GM23248 (cell line): Measurements from ENCODE around the gene LINGO2.

DNA sequence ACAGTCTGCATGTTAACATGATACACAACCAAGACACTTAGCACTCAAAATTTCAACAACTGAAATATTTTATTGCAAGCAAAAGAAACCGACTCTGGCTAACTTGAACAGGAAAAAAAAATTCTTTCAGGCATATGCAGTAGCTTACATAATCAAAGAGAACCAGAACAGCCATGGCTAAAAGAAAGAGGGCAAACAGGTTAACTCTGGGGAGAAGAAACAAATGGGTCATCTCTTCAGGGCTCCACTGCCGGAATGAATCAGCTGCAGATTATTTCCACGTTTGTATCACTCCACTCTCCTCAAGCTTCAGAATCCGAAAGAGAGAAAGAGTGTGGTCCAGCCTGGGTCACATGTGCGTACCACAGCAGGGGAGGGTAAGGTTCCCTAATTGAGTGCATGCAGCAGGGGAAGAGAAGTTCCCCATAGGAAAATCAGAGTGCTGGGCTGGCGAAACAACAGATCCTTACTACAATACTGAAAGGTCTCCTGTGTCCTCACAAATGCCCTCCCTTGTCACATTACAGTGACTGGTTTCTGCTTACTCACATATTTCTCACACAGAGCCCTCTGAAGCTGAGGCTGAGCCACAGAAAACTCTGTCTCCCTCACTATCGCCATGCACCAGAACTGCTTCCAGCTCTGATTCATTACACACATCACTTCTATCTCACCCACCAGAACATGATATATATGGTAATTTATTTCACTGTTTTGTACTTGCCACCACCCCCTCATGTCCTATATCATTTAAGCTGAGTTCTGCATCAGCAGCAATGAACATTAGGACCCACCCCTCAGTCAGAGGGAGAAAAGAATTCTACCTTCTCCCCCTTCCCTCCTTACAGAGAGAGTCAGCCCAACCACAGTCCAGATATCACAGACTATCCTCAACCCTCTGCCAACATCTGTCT, 532.1 kb upstream of the TUSC1 start:
- RAMPAGE, long total RNA, result no peak

GRCh38 chr9:26746648-26747169, 145.9 kb downstream of the CAAP1 start:
- RAMPAGE, long total RNA, result no peak

GRCh38 chr9:27112170-27112825, 3.3 kb downstream of the TEK start:
- RAMPAGE, long total RNA, result no peak

DNA sequence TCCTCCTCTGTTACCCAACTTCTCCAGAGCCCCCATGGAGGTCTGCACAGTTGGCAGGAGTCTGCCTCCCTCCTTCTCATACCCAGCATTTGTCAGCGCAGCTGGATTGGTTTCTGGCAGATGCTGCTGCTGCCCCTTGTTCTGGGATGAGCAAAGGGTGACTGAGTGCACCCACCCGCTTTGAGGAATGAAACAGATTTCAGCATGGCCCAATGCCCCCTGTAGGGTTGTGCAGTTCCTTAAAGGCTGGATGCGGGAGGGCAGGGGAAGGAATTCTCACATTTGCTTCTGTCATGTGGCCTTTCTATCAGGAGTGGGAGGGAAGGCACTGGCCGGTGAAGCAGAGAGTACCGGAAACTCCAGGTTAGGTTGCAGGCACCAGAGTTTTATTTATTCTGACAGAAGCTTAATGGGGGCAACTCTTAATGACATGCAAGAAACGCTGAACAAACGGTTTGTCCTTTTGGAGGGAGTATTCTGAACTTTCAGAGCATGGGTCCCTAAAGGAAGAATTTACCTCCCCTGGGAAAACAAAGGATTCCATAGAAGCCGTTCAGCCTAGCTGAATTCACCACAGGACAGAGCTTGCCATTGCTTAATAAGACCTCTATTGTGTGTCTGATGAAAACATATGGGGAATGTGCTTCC, 44.0 kb upstream of the EQTN start:
- RAMPAGE, long total RNA, result no peak

DNA sequence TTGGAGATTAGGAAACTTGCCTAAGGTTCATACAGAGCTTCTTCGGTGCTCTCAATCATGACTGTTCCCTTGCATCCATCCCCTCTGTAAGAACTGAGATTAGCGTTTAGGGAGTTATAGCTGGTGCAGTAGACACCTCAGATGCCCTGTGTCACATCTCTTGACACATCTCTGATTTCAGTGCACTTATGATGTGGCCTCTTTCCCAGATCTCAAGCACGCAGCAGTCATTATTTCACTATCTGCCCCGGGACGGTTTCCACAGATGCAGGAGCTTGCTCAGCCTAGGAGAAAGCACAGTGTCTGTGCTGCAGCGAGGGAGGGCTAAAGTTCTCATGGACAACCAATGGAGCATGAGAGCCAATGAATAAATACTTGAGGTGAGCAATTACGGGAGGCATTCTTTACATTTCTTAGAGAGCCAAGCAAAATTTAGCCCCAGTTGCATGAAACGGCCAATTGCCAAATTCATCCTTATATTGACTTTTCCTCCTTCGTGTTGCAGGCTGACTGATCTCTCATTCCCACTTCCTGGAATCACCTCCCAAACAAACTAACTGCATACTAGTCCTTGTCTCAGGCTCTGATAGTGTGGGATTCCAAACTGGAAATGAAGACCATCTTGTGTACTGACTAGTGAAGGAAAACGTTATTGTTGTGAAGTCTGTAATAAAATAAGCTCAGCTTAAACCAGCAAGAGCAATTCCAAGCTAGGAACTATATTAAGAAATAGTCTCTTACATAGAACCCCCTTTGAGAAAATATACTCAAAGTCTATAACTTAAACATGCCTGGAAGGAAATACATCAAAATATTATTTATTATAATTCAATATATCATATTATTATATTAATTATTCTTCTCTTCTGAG, 7.5 kb upstream of the MOB3B start:
- RAMPAGE, long total RNA, result no peak

DNA sequence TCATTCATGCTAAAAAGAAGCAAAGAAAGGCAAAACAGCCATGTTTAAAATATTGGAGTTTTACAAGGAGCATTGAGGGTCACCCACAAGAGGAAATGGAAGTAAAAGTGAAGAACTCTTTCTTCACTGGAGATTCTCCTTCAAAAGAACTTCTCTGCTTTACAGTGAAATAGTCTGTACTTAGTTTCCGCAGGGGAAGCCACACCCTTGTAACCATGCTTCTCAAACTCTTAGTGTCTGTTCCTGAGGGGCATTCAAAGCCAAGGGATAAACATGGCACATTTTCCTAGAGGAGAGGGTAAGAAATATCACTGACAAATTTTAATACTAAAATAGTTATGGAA, 8.6 kb downstream of the C9orf72 start:
- RAMPAGE, long total RNA, result no peak

GRCh38 chr9:29211376-29211996, 1.9 kb downstream of the LINGO2 start:
- RAMPAGE, long total RNA, result no peak

GRCh38 chr9:29212953-29214176, at the start of gene LINGO2:
LINGO2 (minus strand) TSS chr9:29213601.
- RAMPAGE, long total RNA, result no peak

DNA sequence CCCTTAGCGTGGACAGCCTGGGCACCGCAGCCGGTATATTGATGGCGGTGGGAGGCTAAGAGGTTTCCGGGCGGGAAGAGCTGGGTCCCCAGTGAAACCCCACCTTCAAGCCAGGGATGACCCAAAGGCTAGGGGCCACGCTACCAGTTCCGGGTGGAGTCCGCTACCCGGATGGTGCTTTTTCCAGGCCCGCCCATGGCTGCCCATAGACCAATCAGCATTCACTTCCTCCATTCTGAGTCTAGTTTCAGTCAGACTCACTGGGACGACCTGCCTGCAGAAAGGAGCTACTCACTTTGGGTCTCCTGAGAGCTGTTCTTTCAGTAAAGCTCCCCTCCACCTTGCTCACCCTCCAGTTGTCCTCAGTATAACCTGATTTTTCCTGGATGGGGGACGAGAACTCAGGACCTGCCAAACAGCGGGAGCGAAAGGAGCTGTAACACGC, 1361.5 kb upstream of the LINGO2 start:
- RAMPAGE, long total RNA, result no peak

GRCh38 chr9:31347126-31347684, 1037.2 kb upstream of the ACO1 start:
- RAMPAGE, long total RNA, result no peak

GRCh38 chr9:32992308-32992753, 9.1 kb downstream of the APTX start:
- RAMPAGE, long total RNA, result no peak

DNA sequence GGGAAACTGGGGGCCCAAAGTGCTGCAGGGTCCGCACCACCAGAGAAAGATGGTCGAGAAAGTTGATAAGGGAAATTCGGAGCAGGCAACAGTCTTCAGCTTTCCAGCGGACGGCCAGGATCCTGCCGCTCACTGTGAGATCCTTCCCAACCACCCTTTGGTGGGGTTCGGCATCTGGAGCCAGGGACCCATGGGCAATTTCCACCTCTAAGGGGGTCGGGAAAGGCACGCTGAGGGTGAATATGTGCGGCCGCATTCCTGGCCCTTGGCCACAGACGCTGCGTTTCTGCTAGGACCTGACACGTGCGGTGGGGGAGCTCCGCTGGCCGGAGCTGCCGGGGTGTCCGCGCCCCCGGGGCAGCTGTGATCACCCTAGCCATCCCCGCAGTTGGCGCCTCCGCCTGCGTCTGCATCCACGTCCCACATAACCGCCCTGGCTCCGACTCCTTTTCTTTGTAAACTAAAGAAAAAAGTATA, 5.3 kb upstream of the DNAJA1 start:
- RAMPAGE, long total RNA, result no peak

DNA sequence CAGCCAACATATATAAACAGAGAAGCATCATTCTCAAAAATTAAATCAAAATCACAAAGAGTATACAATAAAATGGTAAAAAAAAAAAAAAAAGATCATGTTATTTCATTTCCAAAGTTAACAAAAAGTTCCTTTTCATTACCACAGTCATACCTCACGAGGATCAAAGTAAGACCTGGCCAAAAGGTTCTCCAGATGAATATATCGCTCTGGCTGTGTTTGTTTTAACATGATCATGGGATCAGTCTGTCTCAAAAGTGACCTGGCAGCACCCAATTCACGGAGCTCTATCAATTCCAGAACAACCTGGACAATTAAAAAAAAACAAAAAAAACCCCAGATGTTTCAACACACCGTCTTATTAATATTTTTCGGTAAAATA, 4.9 kb downstream of the SMU1 start:
- RAMPAGE, long total RNA, result no peak

- RAMPAGE, long total RNA, result no peak
These were observed 38.9 kb downstream of the B4GALT1 start for GRCh38 chr9:33127945-33128919.

- RAMPAGE, long total RNA, result no peak
These were observed 16.2 kb downstream of the B4GALT1 start for GRCh38 chr9:33150698-33151630.

DNA sequence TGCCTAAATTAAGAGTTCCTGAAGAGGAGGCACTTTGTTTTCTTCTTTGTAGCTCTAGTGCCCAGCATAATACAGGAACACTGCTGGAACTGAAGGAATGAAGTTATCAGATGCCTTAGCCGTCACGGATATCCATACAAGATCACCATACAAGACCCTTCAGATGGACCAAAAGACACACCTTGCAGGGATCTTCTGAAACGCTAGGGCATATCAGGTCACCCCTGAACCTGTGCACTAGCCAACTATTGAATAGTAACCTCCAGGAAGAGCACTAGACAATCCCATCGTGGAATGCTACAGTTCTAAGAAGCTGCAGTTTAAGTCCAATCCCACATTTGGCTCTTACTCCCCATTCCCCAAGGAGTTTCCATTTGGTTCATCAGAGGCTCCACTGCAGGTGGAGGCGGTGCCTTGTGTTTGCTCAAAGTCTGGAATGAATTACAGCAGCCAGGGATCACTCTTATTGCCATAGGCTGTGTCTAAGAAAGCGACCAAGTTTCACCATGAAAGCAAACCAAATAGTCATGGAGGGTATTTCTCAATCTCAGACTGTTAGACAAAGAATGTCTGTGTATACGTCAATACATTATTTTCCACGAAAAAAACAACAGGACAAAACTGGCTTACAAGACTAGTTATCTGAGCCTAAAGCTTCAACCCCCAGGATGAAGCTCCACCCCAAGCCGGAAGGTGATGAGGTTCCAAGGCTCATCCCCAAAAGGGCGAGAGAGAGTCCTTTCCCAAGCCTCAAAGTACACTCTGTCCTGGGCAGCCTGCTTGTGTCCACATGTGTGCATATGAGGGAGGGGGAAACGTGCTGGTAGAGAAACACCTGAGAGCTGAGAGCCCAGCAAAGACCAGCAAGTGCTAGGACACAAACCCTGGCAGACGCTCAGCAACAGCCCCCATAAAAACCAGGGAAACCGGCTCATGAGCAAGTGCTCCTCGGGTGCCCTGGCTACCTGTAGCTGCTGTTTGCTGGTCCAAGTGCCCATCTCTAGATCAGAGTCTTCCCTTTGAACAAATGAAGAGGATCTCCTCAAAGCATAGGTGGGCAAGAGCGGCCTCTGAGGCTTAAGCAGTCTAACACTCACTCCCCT, 4.4 kb downstream of the B4GALT1 start:
- RAMPAGE, long total RNA, result no peak

- RAMPAGE, long total RNA, result no peak
These were observed 20.4 kb upstream of the B4GALT1 start for GRCh38 chr9:33187306-33188113.

GRCh38 chr9:33260113-33260942, 4.2 kb downstream of the BAG1 start:
- RAMPAGE, long total RNA, result no peak

- RAMPAGE, long total RNA, result no peak
These were observed 1.9 kb downstream of the BAG1 start for GRCh38 chr9:33262627-33263031.

GRCh38 chr9:33326370-33326855, 36.1 kb downstream of the NFX1 start:
- RAMPAGE, long total RNA, result no peak